Measurements from ENCODE around the gene UNC93A.

- PRO-cap, 2 experiments: no peak in any of the 2 experiments
Measured at GRCh38 chr6:166690990-166691670, 64.1 kb upstream of the RPS6KA2 start.

GRCh38 chr6:166744915-166745225 lies 117.8 kb upstream of the RPS6KA2 start:
- PRO-cap, 2 experiments: no peak in any of the 2 experiments

DNA sequence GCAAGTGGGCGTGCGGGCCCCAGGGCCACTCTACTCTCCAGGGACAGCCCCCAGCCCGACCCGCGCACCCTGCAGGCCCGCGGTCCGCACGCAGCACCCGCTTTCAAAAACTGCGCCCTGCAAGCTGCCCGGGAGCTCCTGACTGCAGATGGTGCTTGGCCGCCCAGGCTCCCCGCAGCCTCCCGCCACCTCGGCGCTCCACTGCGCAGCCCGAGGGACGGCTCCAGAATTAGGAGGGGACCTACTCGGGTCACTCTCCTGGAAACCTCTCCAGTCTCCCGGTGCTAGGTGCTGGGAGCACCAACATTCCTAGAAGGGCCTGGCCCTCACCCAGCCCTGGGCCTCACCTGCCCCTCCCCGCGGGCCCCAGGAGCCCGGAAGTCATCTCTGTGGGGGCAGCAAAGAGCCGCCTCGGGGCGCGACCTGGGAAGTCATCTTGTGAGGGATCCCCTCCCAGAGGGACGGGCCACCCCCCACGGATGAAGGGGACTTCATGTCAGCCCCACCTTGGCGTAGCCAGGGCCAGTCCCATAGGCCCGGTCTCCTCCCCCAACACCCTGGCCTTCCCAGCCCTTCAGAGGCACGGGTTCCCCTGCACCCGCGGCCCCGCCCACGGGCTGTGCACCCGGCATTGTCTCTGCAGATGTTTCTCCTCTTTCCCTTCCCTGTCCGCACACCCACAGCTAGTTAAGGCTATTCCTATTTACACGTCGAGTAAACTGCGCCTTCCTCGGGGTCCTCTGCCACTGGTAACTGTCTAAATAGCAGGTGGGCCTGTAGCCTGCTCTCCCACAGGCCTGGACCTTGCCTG lies 736 bp upstream of the RNASET2 start:
- PRO-cap, 2 experiments: peak in 1 of 2 experiments; most common plus-strand start position 401 of the sequence (in 1); most common minus-strand start position 112 of the sequence (in 1)

DNA sequence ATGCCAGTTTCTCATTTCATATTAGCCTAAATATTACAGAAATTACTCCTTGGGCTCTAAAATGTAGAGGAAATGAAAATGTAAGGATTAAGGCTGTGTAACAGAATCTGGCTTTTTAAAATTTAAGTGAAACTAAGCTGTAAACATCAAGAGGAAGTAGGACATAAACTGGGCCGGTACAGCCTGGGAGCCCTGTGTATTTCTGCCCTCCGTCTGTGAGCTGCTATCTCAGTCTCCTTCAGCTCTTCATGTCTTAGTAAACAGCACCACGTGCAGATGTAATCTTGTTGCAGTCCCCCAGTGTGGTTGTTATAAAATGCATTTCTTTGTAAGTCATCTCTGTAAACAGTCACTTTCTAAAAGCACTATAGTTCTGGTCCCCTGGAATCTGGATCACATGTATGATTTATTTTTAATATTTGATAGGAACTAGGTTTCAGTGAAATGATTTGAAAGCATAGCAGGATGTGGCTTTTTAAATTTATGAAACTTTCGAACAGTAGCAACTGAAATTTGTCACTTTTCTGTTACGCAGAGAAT lies 42.1 kb downstream of the CEP43 start:
- PRO-cap, 2 experiments: no peak in any of the 2 experiments

- PRO-cap, 2 experiments: no peak in any of the 2 experiments
Measured at GRCh38 chr6:167092487-167093207, 30.2 kb upstream of the CCR6 start.

DNA sequence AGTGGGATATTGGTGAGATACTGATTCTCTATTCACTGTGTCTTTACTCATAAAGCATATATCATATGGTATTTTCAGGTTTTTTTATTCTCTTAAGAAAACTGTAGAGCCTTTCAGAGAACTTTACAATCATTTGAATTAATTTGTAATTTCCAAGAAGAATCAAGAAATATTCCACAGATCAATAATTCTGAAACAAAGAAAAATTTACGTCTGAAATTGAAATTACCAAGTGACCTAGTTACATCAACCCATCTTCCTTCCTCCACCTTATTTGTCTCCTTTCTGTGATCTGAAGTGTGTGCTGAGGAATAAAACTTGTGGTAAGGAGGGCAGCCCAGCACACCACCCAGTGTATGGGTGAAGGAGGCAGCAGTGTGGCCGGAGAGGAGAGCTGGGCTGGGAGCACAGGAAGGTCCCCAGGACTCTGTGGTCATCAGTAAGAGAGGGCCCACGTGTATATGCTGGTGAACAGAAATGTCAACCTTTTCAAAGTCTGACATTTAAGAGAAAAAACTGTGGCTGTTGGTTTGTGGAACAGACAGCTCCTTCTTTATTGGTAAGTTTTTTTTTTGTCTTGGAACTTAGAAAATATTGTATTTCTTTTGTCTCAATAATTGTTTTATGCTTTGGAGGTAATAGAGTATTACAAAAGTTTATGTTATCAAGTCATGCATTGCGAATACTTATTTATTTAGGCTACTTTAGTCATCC lies 11.3 kb upstream of the CCR6 start:
- PRO-cap, 2 experiments: peak in 2 of 2 experiments; most common plus-strand start position 343 of the sequence (in 2)

- PRO-cap, 2 experiments: peak in 1 of 2 experiments; most common plus-strand start chr6:167119112 (in 1); most common minus-strand start chr6:167119016 (in 1)
Measured at GRCh38 chr6:167118470-167119228, 4.2 kb upstream of the CCR6 start.

DNA sequence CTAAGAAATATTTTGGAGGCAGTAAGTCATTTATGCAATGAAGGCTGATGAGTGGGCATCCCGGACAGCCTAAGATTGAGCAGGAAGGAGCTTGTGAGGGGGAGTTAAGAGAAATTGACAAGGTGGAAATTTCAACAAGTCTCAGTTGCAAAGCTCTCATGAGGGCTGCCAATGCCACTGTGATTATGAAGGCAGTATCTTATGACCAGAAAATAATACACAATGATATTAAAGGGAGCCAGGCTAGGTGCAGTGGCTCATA lies 624 bp downstream of the CCR6 start:
- PRO-cap, 2 experiments: no peak in any of the 2 experiments

- PRO-cap, 2 experiments: no peak in any of the 2 experiments
Measured at GRCh38 chr6:167227720-167228375, 63.3 kb upstream of the UNC93A start.

DNA sequence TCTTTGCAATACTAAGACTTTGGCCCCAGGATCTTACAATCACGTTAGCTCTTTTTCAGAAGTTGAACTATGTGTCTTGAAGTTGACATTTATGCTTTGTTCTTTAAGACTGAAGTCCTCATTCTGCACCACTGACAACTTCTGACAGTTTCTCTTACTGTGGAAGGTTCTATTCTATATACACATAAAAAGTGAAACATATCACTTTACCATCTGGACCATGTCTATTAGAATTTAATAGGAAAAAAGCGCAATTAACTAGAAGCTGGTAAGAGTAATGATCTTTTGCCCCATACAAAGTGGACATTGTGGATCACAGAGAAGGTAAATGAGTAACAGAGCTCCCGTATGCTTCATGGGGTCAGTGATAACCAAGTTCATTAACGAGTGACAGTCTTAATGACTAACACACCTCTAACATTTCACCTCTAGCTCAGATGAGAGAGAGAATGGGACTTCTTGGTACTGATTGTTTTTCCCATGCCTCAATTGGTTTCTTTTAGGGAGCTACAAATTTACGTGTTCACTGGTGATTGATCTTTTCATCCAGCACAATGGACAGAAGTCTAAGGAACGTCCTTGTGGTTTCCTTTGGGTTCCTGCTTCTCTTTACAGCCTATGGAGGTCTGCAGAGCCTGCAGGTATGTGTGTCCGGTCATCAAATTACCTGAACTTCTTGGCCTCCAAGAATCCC lies at the start of gene UNC93A:
UNC93A (plus strand) TSS at position 380 of the 694 bp plus-strand sequence.
- PRO-cap, 2 experiments: no peak in any of the 2 experiments

DNA sequence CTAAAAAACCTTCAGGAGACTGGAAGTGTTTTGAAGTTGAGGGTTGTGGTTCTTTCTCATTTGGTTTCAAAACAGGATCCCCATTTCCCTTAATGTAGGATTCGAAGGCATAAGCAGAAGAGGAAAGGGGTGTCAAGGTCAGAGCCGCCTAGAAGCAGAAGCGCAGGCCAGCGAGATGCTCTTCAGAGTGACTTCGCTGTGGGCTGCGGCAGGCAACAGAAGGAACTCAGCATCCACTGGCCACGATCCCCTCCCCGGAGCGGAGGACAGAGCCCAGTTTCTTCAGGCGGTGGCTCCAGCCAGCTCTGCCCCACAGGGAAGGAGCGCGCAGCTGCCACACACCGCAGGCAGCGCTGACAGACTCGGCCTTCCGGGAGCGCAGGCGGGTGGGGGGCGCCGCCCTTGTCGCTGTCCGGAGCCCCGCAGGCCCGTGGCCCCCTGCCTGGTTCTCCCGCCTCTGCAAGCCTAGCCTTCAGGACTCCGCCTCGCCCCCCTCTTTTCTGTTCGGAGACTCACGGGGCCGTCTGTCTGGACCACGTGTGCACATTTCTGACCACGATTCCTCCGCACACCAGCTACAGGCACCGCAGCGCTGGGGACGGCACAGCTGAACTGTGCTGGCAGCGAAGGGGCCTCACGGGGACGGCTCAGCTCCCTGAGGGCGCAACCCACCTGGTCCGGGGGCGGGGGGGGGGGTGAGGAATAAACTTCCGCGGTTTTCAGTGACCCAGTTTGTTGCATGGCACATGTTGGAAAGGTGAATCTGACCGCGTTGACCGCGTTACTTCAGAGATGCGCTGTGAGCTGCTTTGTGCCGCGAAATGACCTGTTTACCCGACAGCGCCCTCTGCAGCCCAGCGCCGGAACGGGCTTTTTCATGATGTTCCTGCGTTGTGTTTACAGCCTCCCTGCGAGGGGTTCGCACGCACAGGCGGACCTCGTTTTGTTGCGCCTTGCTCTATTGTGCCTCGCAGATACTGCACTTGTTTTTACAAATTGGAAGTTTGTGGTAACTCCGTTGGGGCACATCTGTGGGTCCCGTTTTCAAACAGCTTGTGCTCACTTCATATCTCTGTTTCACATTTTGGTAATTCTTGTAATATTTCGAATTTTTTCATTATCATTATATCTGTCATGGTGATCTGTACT lies 26.2 kb downstream of the TTLL2 start:
- PRO-cap, 2 experiments: peak in 2 of 2 experiments; most common plus-strand start position 604 of the sequence (in 2); most common minus-strand start position 614 of the sequence (in 2)

GRCh38 chr6:167549168-167549714 lies 224.4 kb downstream of the TTLL2 start:
- PRO-cap, 2 experiments: no peak in any of the 2 experiments

DNA sequence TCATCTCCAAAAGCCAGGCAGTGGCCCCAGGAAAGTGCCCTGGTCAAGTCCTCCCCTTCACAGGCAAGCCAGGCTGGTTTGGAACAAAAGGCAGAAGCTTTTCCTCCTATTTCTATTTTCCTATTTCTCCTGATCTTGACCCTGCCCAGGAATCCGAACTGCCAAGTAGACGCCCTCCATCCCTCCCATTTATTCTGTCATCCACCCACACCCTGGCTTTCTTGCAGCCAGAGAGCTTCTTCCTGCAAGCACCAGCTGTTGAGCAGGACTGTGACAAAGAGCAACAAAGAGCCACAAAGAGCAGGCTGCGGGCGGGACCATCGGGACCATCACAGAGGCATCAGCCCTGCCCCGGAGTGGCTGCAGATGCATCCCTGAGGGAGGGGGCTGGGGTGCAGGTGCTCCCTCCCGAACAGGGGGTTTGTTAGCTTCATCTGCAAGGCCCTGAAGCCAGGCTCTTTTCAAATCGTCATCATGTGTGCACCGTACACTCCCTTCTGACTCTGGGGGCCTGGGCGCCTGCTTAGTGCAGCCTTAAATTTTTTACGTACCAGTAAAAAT lies 149.6 kb upstream of the AFDN start:
- PRO-cap, 2 experiments: no peak in any of the 2 experiments

- PRO-cap, 2 experiments: no peak in any of the 2 experiments
Measured at GRCh38 chr6:167792089-167792519, 34.6 kb upstream of the AFDN start.

- PRO-cap, 2 experiments: no peak in any of the 2 experiments
Measured at GRCh38 chr6:167825056-167825369, 1.7 kb upstream of the AFDN start.

DNA sequence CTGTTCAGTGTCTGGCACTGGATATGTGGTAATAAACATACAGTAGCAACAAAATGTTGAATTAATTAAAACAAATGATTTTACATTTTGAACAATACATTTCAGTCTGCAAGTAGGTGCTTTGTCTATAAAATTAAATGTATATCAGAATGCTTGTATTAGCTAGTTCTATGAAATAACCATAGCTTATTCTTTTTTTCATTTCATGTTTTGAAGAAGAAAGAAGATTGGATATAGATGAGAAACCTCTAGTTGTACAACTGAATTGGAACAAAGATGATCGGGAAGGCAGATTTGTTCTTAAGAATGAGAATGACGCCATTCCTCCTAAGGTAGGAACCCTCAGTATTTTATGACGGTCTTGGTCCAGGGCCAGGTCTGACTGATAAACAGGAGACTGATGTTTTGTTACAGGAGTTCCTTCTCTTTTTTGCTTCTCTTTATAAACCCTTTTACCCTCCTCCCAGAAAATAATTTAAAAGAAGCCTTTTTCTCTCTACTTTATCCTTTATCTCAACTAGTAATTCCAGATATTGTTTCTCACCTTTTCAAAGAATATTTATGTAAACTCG lies 43.5 kb downstream of the AFDN start:
- PRO-cap, 2 experiments: no peak in any of the 2 experiments

DNA sequence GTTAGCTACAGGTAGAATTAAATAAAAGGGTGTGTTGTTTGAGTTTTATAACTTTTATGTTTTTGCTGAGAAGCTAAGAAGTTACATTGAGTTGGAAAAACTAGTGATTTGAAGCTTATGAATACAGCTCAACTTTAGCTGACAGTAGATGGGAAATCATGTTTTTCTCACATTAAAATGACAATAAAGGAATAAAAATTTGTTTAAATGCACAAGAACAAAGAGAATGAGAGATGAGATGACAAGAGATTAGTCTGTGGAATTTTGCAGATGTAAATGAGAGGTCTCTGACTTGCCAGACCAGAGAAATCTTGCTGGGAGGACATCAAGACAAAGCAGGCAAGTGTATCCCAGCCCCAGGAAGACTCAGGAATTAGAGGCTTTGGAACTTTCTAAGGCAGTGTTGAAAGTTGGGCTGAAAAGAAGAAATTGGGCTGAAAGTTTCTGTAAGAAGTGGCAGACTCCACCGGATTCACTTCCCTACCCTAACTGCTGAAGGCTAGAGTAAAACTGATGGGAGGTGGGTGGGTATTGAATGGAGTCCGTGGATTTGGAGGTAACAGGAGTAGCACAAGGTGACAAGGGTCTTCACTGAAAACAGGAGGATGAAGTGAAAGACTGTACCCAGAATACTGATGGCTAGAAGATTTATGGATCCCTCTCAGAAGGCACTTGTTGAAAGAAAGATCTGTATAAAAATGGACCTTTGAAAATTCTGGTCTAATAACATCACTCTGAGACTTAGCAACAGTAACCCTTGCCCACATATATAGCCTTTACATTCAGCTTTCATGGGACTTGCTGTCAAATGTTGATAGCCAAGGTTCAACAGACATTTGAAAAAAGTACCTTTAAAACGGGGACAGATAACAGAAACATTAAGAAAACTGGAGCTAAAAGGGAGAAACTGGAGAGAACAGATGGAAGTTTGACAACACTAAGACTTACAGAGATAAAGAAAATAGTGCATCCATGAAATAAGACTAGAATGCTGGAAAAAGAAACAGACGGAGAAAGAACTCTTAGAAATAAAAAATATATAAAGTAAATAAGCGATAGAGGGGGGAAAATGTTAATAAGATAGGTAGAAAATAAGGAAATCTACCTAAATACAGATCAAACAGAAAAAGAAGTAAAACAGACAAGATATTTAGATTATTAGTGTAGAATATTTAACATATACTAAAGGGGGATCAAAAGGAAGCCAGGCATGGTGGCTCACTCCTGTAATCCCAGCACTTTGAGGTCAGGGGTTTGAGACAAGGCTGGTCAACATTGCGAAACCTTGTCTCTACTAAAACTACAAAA lies 54.9 kb downstream of the AFDN start:
- PRO-cap, 2 experiments: no peak in any of the 2 experiments

- PRO-cap, 2 experiments: no peak in any of the 2 experiments
Measured at GRCh38 chr6:167936044-167936497, 61.4 kb upstream of the KIF25 start.

- PRO-cap, 2 experiments: no peak in any of the 2 experiments
Measured at GRCh38 chr6:168158666-168159097, 79.7 kb upstream of the FRMD1 start.

DNA sequence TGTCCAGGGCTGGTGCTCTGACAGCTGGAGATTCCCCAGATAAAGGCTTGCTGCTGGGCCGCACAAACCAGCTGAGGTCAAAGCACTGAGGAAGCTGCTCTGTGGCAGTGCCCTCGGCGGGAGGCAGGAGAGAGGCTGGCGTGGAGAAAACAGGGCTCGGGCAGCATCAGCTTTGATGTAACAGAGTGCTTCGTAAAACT lies 84.4 kb upstream of the FRMD1 start:
- PRO-cap, 2 experiments: no peak in any of the 2 experiments